Measurements from ENCODE around the genes FOSB, PPM1N and MEIOSIN.

DNA sequence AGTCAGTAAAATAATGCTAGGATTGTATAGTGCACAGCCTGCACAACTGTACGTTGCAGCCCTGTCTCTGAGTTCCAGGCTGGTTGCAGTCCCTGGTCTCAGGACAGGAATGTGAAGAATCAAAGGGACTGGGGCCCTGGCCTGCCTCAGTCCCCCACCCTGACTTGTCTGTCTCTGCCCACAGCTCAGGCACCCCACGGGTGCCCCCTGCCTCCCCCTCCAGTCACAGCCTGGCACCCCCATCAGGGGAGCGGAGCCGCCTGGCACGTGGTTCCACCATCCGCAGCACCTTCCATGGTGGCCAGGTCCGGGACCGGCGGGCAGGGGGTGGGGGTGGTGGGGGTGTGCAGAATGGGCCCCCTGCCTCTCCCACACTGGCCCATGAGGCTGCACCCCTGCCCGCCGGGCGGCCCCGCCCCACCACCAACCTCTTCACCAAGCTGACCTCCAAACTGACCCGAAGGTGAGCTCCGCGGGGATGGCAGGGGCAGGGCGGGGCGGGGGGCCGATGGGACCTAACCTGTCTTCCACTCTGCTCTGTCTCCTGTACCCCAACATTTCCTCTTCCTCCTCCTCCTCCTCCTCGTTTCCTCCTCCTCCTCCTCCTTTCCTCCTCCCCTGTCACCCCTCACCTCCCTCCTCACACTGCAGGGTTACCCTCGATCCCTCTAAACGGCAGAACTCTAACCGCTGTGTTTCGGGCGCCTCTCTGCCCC, 25.0 kb downstream of the CKM start:
- RRBS: no CpG with 5 or more reads among the region's 25 CpGs

DNA sequence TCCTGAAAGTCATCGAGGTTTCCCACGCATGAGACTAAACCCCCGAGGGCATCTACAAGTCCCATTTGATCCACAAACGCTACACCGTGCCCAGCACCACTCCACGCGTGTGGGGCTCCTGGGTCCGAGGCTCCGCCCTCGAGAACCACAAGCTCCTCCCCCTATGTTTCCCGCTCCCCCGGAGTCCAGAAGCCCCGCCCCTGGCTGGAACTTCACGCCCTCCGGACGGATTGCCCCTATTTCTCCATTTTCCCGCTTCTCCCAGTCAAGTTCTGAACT, 563 bp upstream of the POLR1G start:
- RRBS: 6% methylated on average over 4 of the region's 17 CpGs

GRCh38 chr19:45407946-45408890, 1.8 kb downstream of the POLR1G start:
- RRBS: no CpG with 5 or more reads among the region's 17 CpGs

DNA sequence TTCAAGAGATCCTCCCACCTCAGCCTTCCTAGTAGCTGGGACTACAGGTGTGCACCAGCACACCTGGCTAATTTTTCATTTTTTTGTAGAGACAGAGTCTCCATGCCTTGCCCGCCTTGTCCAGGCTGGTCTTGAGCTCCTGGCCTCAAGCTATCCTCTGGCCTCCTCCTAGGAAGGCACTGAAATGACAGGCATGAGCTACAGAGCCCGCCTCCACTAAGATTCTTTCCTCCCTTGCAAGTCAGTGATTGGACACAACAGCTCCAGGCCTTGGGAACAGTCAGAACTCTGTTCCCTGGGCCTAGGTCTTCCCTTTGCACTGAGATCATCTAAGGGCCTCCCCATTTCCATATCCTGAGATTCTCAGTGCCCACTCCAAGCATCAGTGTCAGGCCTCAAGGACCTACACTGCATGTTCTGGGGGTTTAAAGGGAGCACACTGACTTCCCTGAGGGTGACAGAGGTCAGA, 17.1 kb upstream of the ERCC1 start:
- RRBS: no CpG with 5 or more reads among the region's 2 CpGs

GRCh38 chr19:45446995-45447462, 20.8 kb upstream of the FOSB start:
- RRBS: no CpG with 5 or more reads among the region's 8 CpGs

- RRBS: 2% methylated on average over 11 of the region's 62 CpGs
Measured at GRCh38 chr19:45467262-45468102, at the start of gene FOSB. Gene FOSB, plus strand, starts transcription at chr19:45467996.

GRCh38 chr19:45475057-45475474, 7.3 kb downstream of the FOSB start:
- RRBS: no CpG with 5 or more reads among the region's 8 CpGs

DNA sequence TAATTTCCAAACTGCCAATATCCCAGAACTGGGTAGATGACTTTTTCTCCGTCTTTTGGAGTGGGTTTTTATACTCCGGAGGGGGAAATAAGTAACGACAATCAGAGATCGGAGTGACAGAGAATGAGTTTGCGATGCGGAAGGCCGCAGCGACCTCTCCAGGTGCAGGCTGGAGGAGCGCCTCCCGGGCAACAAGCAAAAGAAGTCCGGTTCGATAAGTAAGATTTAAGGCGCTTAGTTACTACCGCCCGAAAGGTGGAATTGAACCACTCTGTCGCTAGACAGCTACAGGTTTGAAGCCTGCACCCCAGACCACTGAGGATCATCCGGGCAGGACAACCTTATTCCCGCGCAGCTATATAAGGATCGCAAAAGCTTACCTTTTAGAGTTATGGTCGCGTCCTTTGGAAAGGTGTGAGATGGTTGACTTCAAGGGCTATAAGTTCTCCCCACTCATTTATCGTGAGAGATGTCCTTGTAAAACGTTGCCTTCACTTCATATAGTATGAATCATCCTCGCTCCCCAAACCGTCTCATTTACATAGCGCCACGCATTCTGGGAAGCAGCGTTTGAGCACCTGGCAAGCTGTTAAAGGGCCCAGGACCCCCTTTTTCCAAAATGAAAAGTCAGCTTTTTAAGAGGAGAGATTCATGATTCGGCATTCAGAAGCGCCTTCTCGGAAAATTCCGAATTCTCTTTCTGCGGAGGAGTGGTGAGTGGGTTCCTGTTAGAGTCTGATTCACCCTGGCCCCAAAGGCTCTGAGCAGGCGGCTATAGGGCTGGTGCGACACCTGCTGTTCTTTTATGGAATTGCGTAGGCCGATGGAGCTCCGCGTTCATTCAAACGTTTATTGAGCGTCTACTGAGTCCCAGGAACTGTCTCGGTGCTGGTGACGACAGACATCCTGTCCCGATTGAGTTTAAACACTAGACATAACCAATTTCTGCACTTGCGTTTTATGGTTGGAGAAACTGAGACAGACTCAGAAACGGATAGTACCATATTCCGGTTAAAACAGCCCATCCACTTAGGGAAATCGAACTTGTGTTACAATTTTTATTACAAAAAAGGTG, 10.9 kb downstream of the FOSB start:
- RRBS: no CpG with 5 or more reads among the region's 49 CpGs

GRCh38 chr19:45492596-45493763, 3.9 kb downstream of the RTN2 start:
- RRBS: no CpG with 5 or more reads among the region's 38 CpGs

GRCh38 chr19:45498264-45498979, at the start of gene PPM1N:
Gene PPM1N, plus strand, starts transcription at chr19:45498443.
- RRBS: 27% methylated on average over 1 of the region's 61 CpGs

DNA sequence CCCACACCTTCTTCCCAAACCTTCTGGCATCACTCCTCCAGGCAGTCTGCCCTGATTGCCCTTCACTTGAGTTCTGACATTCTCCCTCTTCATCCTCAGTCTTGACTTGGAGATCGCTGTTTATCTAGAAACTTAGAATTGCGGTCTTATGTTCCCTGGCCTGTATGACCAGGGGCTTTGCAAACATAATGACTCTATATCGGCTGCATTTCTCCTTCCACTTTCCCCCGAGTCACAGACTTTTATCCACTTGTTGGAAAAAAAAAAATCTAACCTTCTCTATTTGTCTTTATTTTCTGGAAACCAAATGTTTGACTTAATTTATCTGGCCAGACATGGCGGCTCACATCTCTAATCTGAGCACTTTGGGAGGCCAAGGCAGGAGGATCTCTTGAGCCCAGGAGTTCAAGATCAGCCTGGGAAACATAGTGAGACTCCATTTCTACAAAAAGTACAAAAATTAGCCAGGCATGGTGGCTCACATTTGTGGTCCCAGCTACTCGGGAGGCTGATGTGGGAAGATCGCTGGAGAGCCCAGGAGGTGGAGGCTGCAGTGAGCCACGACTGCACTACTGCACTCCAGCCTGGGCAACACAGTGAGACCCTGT, 5.4 kb upstream of the OPA3 start:
- RRBS: no CpG with 5 or more reads among the region's 8 CpGs

- RRBS: no CpG with 5 or more reads among the region's 36 CpGs
Measured at GRCh38 chr19:45590755-45591337, 6.2 kb upstream of the OPA3 start.

DNA sequence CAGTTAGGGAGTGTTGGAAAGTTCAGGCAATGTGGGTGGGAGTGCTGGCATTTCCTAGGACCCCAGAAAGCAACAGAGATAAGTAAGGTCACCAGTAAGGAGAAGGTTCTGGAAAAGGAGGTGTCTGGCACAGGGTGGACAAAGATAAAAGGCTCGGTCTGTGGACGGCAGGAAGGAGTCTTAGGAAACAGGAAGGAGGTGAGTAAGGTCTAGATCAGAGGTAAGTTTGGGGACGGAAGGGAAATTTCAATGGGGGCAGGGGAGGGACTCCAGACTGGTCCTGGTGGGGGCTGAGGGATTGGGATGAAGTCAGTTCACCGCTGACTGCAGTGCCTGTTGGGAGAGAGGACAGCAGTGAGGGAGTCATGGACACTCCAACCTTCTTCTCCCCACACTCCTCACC, 7.8 kb upstream of the OPA3 start:
- RRBS: no CpG with 5 or more reads among the region's 4 CpGs

- RRBS: 97% methylated on average over 11 of the region's 46 CpGs
Measured at GRCh38 chr19:45733241-45733691, at the start of gene MEIOSIN. Gene MEIOSIN, plus strand, starts transcription at chr19:45733439.

- RRBS: 97% methylated on average over 13 of the region's 42 CpGs
Measured at GRCh38 chr19:45771430-45772092, 2.5 kb upstream of the SIX5 start.

- RRBS: no CpG with 5 or more reads among the region's 30 CpGs
Measured at GRCh38 chr19:45783016-45784149, 1.1 kb upstream of the DMPK start.

- RRBS: no CpG with 5 or more reads among the region's 10 CpGs
Measured at GRCh38 chr19:45852217-45852720, 10.7 kb downstream of the SYMPK start.

- RRBS: no CpG with 5 or more reads among the region's 9 CpGs
Measured at GRCh38 chr19:45865372-45866145, 1.4 kb downstream of the FOXA3 start.

DNA sequence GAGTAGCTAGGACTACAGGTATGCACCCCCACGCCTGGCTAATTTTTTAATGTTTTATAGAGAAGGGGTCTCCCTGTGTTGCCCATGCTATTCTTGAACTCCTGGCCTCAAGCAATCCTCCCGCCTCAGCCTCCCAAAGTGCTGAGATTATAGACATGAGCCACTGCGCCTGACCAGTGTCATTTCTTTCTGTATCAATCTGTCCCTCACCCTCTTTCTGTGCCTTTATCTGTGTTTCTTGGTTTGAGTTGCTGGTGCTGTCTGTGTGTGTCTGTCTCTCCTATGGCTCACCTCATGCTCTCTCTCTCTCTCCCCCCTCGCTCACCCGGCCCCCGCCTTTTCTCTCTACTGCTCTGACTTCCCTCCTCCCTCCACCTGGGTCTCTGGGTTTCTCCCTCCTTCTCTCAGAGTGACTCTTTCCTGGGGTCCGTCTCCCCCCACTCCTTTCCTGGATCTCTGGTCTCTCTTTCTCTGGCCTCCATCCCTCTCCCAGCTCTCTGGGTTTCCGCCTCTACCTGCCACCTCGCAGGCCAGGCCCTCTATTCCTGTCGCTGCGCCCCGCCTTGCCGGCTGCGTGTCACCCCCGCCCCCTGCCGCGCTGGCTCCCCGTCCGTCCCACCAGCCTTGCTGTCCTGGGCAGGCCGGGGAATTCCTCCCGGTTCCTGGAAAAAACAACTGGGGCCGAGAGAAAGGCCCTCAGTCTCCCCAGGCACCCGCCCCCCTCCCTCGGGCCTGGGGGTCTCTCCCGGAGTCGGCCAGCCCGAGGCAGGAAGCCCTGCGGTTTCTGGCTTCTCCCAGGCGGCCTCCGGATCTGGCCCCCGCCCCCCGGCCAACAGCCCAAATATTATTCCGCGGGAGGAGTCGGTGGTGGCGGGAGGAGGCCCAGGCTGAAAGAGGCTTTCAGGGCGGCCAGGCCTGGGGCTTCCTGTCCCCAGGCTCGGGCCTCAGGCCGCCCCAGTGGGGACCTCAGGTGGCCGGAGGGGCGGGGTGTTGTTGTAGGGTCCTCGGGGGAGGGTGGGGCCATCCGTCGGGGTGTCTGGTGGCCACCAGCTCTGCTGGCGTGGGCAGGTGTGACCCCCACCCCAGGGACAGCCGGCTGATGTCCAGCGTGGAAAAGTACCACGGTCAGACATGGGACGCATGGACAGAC, 9.5 kb downstream of the IRF2BP1 start:
- RRBS: 63% methylated on average over 10 of the region's 49 CpGs

GRCh38 chr19:45881332-45881742, 4.6 kb downstream of the IRF2BP1 start:
- RRBS: no CpG with 5 or more reads among the region's 3 CpGs